Anterior vena cava (tissue), 1 donor: ENCODE data around the genes SLC29A1 and HSP90AB1.

DNA sequence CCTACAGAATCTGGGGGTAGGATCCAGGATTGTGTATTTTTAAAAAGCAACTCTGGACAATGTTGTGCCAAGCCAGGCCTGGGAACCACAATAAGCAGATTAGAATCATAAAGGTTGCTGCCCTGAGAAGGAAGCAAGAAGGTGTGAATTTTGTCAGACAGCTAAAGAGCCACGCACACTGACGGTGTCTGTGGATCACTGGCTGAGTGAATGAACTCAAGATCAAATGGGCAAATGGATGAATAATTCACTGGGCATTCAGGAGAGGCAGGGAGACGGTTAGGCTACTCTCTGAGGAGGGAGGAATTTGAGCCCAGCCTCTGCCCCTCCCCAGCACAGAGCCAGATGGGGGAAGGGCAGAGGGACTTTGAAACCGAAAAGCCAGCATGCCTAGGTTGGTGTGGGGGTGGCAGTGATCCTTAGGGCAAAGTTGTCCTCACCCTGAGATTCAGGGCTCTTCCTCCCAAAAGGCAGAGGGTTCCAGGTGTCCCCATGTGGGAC lies 19.5 kb upstream of the SLC22A7 start:
- PRO-cap: no peak

GRCh38 chr6:43284813-43285985 lies 12.9 kb upstream of the SLC22A7 start:
- PRO-cap: unidirectional peak, minus-strand start at chr6:43285501

- PRO-cap: no peak
Measured at GRCh38 chr6:43299283-43300201, 1.5 kb downstream of the SLC22A7 start.

- PRO-cap: bidirectional peak, plus-strand start at chr6:43669793, minus-strand start at chr6:43669781
Measured at GRCh38 chr6:43669613-43670460, 17.8 kb downstream of the MRPS18A start.

GRCh38 chr6:43686605-43687419 lies 779 bp downstream of the MRPS18A start:
- PRO-cap: no peak

GRCh38 chr6:43698589-43699267 lies 11.1 kb upstream of the MRPS18A start:
- PRO-cap: no peak

- PRO-cap: unidirectional peak, plus-strand start at chr6:43769655
Measured at GRCh38 chr6:43769572-43769797, 526 bp upstream of the VEGFA start.

DNA sequence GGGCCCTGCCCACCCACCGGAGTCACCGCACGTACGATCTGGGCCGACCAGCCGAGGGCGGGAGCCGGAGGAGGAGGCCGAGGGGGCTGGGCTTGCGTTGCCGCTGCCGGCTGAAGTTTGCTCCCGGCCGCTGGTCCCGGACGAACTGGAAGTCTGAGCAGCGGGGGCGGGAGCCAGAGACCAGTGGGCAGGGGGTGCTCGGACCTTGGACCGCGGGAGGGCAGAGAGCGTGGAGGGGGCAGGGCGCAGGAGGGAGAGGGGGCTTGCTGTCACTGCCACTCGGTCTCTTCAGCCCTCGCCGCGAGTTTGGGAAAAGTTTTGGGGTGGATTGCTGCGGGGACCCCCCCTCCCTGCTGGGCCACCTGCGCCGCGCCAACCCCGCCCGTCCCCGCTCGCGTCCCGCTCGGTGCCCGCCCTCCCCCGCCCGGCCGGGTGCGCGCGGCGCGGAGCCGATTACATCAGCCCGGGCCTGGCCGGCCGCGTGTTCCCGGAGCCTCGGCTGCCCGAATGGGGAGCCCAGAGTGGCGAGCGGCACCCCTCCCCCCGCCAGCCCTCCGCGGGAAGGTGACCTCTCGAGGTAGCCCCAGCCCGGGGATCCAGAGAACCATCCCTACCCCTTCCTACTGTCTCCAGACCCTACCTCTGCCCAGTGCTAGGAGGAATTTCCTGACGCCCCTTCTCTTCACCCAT lies 1.7 kb downstream of the VEGFA start:
- PRO-cap: bidirectional peak, plus-strand start at position 54 of the sequence, minus-strand start outside the sequence; bidirectional peak, plus-strand start at position 482 of the sequence, minus-strand start at position 390 of the sequence

DNA sequence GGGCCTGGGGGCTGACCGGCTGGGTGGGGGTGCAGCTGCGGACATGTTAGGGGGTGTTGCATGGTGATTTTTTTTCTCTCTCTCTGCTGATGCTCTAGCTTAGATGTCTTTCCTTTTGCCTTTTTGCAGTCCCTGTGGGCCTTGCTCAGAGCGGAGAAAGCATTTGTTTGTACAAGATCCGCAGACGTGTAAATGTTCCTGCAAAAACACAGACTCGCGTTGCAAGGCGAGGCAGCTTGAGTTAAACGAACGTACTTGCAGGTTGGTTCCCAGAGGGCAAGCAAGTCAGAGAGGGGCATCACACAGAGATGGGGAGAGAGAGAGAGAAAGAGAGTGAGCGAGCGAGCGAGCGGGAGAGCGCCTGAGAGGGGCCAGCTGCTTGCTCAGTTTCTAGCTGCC lies 11.8 kb downstream of the VEGFA start:
- PRO-cap: no peak

DNA sequence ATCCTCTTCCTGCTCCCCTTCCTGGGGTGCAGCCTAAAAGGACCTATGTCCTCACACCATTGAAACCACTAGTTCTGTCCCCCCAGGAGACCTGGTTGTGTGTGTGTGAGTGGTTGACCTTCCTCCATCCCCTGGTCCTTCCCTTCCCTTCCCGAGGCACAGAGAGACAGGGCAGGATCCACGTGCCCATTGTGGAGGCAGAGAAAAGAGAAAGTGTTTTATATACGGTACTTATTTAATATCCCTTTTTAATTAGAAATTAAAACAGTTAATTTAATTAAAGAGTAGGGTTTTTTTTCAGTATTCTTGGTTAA lies 15.5 kb downstream of the VEGFA start:
- PRO-cap: no peak

DNA sequence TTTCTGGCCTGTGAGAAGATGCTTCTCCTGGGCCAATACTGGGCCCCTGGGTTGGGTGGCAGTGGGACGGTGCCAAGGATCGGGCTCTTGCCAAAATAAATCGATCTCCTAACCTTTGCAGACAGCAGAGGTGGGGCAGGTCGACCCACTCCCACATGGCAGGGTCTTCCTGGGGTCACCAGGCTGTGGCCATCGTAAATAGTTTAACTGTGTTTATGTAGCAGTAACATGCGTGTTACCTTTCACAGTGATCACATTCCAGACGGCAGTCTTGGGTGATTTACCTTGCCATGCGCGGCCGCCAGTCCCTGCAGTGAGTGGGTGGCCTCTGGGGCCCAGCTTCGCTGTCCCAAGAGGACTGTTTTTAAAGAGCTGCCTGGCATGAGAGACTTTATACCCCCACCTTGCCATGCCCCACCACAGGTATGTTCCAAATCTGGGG lies 152.0 kb downstream of the VEGFA start:
- PRO-cap: no peak

GRCh38 chr6:44042834-44043422 lies 84.3 kb downstream of the MRPL14 start:
- PRO-cap: no peak

DNA sequence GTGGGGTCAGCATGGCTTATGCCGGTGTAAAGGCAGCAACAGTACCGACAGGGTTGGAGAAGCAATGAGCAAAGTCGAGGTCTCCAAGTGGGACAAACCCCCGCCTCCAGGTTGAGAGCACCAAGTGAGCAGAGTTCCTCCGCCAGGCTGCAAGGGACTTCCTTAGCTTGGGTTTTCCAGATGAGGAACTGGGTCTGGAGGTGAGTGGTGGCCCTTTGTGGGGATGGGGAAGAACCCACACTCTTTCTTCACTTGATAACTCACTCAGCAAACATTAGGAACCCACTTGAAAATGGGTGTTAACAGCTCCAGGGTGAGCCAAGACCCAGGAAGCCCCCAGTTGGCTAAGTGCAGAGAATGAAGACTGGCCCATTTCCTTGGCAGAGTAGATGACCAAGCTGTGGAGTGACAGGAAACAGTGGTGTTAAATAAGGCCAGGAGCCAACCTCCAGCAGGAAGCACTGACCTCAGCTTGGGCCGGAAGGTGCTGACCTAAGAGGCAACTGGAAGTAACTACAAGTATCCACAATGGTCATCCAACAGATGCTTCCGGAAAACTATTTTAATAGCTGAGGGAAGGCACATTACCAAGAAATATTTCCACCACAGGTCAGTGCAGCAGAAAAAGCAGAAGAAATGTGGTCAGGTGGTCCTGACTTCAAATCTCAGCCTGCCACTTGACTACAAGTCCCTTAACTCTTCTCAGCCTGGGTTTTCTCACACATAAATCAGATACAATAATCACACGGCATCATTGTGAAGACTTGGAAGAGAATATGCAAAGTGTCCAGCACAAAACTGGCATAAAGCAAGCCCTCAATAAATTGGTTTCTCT lies 22.7 kb downstream of the MRPL14 start:
- PRO-cap: no peak

GRCh38 chr6:44134781-44135276 lies 7.5 kb downstream of the TMEM63B start:
- PRO-cap: no peak

DNA sequence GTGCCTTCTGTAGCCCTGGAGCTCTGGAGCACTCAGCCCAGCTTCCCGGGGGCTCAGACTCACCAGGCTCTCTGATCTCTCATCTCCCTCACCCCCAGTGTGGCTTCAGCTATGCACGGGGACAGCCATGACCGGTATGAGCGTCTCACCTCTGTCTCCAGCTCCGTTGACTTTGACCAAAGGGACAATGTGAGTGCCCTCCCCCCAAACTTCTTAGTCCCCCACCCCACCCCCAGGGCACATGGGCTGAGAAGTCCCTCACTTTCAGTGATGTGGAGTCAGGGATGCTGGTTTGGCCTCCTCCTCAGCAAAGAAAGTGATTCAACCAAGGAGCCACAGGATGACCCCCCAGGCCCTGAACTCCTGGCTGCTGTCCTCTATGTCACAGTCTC lies 8.9 kb downstream of the TMEM63B start:
- PRO-cap: no peak

- PRO-cap: no peak
Measured at GRCh38 chr6:44148489-44149484, 9.8 kb upstream of the CAPN11 start.

- PRO-cap: unidirectional peak, plus-strand start at chr6:44222348
Measured at GRCh38 chr6:44222176-44222478, 1.3 kb upstream of the SLC29A1 start.

DNA sequence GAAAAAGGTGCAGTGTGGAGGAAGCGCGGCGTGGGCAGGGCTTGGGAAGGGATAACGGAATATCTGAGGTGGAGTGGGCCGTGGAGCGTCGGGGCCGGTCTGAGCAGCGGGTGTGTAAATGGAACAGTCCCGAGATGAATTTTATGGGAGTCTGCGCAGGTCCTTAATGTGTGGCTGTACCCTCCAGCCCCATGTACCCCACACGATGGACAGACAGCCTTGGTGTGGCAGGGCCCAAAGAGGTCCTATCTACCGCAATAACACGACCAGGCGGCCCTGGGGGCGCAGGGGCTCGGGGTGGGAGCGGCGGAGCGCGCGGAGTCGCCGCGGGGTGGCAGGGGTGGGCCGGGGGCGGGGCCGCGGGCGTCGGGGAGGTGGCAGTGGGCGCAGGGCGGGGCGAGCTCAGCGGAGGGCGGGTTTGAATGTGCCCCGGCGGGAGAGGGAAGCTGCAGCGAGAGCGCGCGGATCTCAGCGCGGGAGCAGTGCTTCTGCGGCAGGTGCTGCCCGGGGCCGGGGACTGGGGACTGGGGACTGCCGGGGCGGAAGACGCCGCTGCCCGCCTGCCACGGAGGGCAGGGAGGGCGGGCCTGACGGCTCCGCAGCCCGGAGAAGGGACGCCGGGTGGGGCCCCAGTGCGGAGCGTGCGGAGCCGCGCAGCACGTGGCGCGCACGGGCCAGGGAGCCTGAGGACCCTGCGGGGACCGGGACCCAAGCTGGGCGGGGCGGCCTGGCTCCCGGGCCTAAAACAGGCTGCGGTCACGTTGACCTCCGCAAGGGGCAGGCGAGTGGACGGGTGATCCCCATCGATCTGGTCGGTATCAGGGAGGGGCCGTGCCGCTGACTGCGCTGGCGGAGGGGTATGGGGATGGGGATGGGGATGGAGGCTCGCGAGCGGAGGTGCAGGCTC lies at the start of gene SLC29A1:
Gene SLC29A1 (plus strand): TSS at position 451 of the 907 bp plus-strand sequence.
- PRO-cap: bidirectional peak, plus-strand start at position 81 of the sequence, minus-strand start at position 101 of the sequence; bidirectional peak, plus-strand start at position 435 of the sequence, minus-strand start at position 333 of the sequence

DNA sequence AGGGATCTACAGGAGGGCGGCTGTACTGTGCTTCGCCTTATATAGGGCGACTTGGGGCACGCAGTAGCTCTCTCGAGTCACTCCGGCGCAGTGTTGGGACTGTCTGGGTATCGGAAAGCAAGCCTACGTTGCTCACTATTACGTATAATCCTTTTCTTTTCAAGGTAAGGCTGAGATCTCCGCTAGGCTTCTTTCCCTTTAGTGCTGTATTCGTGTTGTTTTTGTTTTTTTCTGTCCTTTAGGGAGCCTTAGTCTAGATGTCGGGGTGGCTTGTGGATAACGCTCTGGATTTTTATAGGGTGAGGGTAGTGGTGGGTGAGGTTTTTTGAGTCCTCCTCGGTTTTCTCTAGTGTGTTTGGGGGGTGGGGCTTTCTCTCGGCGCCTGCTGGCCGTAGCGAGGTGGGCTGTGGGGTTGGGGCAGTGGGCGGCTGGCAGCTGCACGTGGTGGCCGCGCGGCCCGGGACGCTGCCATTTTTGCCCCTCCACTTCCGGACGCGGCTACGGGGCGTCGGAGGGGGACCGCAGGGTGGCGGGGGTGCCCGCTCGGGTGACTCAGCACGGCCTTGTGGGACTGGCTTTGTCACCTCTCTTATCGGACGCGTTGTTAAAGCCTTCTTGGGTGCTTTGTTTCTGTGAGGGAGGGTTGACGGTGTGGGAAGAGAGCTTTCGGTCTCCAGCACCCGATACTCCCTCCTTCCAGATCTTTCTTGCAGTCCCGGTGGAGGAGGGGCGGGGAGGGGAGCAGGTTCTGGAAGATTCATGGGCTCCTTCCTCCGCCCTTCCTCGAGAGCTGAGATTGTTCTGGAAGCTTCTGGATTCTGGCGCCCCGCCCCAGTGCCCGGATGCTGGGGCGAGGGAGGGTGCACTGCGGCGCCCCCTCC lies at the start of gene HSP90AB1:
Gene HSP90AB1 (plus strand): TSS at position 70 of the 881 bp plus-strand sequence.
- PRO-cap: bidirectional peak, plus-strand start at position 66 of the sequence, minus-strand start outside the sequence; bidirectional peak, plus-strand start outside the sequence, minus-strand start at position 785 of the sequence

DNA sequence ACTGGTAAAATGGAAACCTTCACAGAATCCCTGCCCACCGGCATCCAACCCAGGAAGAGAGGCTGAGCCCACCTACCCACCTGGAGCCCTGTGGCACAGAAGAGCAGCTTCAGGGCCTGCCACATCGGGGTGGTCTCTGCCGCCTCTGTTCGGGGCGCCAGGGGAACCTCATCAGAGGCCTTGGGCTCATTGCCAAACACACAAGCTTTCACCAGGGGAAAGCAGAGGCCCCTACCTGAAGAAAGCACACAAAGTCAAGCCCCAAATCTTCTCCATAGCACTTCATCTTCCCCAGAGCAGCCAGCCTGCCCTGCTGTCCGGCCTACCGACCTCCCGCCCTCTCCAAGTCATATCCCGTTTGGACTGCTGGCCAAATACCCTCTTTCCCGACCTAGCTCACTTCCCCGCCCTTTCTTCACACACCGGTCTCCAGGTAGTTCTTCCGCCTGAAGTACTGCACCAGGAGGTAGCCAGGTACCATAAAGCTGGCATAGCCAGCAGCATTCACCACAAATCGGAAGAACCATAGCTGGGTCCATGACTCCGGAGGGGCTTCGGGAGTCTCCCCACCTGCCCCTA lies 977 bp downstream of the SLC35B2 start:
- PRO-cap: no peak